Bronchial epithelial cell (primary cell): ENCODE results near the genes RIOX1 and ACOT4.

DNA sequence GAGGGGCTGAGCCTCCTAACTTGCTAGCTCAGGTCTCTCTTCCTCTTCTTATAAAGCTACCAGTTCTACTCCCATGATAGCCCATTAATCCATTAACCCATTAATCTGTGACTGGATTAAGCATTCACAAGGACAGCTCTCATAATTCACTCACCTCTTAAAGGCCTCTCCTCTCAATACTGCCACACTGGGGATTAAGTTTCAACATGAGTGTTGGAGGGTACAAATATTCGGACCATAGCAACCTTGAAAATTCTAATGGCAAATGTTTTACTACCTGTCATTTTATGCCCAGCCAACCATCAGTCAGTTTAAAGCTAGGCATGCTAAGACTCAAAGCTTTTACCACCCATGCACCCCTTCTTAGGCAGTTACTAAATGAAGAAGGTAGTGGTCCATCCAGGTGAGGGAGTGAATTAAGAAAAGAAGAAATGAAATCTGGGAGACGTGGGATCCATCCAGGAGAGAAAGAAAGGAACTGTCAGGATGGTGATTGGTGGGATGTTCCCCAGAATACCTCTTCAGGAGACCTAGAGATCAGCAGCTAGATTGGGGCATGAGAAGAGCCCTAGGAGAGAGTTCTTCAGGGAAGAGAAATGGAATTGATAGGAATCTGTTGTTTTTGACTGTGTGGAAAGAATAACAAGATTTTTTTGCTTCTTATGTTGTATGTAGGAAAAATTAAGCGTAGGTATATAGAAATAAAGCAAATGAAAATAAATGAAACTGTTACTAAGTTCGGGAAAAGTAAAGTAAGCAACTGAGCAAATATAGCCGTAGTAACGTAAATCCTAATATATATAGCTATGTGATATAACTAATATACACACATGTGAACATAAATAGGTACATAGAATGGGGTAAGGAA is 252.0 kb downstream of the SIPA1L1 start:
- RRBS, 2 experiments = no CpG with 5 or more reads among the region's 6 CpGs

- RRBS, 2 experiments = no CpG with 5 or more reads among the region's 1 CpG
These were observed 220.5 kb upstream of the RGS6 start for GRCh38 chr14:71711574-71712270.

DNA sequence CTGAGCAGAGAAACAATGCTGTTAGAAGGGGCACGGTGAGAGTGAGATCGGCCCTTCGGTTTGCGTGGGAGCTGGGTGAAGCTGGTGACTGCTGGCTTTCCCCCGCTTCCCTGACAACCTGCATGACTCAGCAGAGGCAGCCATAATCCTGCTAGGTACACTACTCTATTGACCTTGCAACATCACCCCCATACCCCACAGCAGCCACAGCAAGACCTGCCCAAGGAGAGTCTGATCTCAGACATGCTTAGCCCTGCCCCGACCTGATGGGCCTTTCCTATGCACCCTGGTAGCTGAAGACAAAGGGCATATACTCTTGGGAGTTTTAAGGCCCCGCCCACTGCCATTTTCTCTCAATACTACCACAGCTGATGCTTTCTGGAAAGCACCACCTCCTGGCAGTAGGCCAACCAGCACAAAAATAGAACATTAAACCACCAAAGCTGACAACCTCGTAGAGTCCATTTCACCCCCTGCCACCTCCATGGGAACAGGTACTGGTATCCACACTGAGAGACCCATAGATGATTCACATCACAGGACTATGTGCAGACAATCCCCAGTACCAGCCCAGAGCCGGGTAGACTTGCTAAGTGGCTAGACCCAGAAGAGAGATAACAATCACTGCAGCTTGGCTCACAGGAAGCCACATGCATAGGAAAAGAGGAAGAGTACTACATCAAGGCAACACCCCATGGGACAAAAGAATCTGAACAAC is 75.9 kb upstream of the RGS6 start:
- RRBS, 2 experiments = no CpG with 5 or more reads among the region's 9 CpGs

GRCh38 chr14:72450676-72451588 is 443.0 kb downstream of the DPF3 start:
- RRBS, 2 experiments = no CpG with 5 or more reads among the region's 15 CpGs

DNA sequence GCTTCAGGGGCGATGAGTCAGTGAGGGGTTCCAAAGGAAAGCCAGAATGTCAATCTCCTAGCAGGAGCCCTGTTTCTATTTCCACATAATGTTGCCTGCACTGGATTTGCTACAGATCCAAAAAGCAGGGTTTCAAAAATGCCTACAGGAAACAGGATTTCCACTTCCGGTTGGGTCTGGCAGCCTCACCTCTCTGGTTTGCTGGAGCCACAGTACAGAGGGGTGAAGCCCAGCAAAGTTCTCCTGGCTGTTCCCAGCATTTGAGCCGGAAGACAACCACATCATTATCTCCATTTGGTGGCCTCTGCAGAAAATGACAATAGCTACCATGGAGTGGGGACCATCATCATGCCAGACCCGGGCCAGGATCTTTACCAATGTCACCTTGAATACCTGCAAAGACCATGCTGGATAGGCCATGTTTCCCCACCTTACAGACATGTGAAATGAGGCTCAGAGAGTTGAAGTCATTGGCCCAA is 278.1 kb downstream of the DPF3 start:
- RRBS, 2 experiments = 53 to 54% methylated on average over 3 of the region's 4 CpGs

GRCh38 chr14:72639542-72639888 is 254.4 kb downstream of the DPF3 start:
- RRBS, 2 experiments = no CpG with 5 or more reads among the region's 1 CpG

DNA sequence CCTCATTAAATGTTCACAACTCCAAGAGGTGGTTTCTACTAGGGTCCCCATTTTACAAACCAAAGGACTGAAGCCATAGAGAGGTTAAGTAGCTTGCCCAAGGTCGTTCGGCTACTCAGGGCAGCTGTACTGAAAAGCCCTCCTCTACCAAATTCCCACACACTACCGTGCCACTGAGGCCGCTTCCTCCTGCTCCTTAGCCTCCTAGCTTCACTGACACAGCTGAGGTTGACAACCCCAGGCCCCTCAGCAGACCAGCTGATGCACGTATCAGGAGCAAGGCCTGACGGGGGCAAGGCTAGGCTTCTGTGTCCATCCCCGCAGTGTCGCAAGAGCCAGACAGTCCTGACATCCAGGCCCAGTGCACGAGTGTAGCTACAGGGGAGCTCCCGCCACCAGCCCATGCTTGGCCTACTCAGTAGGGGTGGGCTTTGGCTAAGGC is 179.2 kb downstream of the DPF3 start:
- RRBS, 2 experiments = no CpG with 5 or more reads among the region's 10 CpGs

- RRBS, 2 experiments = no CpG with 5 or more reads among the region's 6 CpGs
These were observed 140.7 kb downstream of the DPF3 start for GRCh38 chr14:72753232-72753534.

GRCh38 chr14:72828570-72829236 is 65.2 kb downstream of the DPF3 start:
- RRBS, 2 experiments = no CpG with 5 or more reads among the region's 6 CpGs

- RRBS, 2 experiments = no CpG with 5 or more reads among the region's 11 CpGs
These were observed 63.0 kb downstream of the DPF3 start for GRCh38 chr14:72830938-72831349.

GRCh38 chr14:73272197-73272751 is 35.0 kb downstream of the PAPLN start:
- RRBS, 2 experiments = no CpG with 5 or more reads among the region's 8 CpGs

GRCh38 chr14:73405423-73405725 is 53.0 kb downstream of the NUMB start:
- RRBS, 2 experiments = no CpG with 5 or more reads among the region's 2 CpGs

GRCh38 chr14:73428257-73428839 is 30.0 kb downstream of the NUMB start:
- RRBS, 2 experiments = no CpG with 5 or more reads among the region's 5 CpGs

DNA sequence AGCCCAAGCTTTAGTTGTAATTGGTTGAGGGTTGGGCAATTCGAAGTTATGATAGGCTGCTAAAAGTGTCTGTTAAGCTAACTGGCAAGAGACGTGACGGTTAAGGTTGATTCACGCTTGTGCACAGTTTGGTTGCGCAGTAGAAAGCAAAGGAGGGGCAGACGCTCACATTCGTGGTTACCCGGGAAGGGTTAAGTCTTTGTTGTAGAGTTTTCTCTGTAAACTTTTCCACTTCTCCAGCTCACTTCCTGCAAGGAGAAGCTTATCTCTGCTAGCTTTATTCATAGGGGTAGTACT is 336 bp upstream of the NUMB start:
- RRBS, 2 experiments = no CpG with 5 or more reads among the region's 8 CpGs

DNA sequence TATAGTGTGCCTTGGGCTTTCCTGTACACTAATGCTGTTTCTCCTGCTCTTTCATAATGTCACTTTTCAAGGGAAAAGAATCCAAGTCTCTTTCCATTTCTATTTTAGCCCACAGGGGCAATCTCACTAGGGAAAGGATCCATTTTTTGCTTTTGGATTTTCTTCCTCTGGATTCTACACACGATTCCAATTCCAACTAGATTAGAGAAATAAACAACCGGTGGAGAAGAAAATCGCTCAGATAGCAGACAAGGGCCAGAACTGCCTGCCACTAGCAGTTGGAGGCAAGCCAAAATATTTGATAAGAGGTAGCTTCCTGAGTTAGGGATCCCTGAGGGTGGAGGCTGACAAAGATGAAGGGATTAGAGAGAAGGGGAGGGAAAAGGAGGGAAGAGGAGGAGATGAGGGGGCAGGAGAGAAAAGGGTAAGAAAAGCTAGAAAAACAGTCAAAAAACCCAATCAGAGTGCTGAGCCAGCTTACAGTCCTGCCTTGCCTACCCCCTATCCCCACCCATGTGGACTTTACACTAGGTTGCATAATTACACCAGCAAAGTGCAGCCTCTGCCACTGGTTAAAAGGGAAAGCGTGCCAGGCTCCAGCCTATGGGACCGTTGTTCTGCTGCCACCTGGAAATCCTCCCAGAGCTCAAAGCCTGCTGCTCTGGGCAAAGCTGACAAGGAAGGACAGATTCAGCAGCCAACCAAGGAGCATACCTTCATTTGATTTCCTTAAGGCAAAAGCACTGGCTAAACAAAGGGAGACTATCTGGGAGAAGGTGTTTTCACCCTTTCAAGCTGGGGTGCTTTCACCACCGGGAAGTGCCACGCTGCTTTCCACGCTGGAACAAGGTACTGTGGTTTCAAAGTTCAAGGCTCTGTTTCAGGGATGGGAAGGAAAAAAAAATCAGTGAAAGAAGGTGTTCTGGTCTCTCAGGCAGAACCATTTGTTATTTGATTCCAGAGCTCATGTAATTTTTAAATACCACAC is 3.8 kb upstream of the NUMB start:
- RRBS, 2 experiments = no CpG with 5 or more reads among the region's 8 CpGs

- RRBS, 2 experiments = under 1 to 1% methylated on average over 9 of the region's 37 CpGs
These were observed at the start of gene RIOX1 for GRCh38 chr14:73490879-73491254. TSS of gene RIOX1 (plus strand) at chr14:73490933.

GRCh38 chr14:73591573-73592657 is at the start of gene ACOT4:
TSS of gene ACOT4 (plus strand) at chr14:73591873.
- RRBS, 2 experiments = 2% methylated on average over 23 of the region's 96 CpGs

DNA sequence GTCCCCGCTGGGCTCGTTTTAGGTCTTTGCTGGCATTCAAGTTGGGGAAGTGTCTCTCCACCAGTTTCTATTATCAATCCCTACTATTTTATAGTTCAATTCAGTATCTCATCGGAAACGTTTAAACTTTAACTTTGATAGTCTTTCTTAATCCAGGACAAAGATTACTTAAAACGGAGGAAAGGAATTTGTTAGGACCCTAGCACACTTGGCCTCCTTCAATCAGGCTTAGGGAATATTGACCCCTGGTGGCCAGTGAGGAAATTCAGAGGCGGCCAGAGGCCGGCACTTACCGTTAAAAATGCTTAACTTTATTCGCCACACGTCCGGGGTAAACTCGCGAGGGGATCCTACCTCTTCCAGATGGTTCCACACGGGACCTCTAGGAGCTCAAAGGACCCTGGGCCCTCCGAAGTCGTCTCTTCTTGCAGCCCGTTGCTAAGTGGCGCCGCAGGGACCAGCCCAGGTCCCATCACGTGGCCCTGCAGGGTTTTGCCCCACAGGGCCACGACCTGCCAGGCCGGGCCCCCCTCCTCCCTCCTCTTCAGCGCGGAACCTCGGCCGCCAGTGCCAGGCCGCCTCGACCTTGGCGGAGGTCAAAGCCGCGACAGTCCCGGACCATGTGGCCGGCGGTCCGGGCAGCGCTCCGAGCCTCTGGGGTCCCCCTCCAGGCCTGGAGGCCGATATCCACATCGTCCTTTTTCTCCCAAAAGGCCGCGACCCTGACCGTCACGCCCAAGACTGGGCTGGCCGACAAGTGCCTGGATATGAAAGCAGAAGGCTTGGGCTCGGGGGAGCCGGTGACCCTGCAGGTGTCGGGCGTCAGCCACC is 11.2 kb upstream of the DNAL1 start:
- RRBS, 2 experiments = under 1 to 2% methylated on average over 12 of the region's 48 CpGs

- RRBS, 2 experiments = no CpG with 5 or more reads among the region's 6 CpGs
These were observed 14.5 kb downstream of the DNAL1 start for GRCh38 chr14:73659324-73659711.

GRCh38 chr14:73752203-73752980 is 7.7 kb downstream of the MIDEAS start:
- RRBS, 2 experiments = no CpG with 5 or more reads among the region's 8 CpGs